SEM (cell line): Measurements from ENCODE around the genes ELAC2, CDRT15 and ZNF286A.

- PRO-cap = bidirectional peak, plus-strand start at chr17:13018257, minus-strand start at chr17:13017974
Observed at GRCh38 chr17:13017272-13018093, at the start of gene ELAC2. Gene ELAC2, minus strand, starts transcription at chr17:13018027.

DNA sequence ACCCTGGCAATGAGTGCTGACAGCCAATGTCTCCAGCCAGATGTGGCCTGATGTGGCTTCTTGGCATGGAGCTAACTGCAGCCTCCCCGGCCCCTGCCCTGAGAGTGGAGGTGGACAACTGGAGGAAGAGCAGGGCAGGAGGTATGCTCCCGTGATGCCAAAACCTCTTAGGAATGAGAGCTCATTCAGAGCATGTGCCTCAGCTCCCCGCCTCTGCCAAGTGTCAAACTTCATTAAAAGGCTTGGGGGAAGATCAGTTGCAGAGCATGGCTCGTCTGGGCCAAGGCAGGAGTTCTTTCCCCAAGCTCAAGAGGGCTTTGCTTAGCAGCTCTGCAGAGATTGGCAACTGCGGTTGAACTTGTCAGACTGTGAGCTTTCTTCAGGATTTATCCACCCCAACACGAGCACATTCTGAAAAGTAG is 248.2 kb downstream of the HS3ST3A1 start:
- PRO-cap = no peak

- PRO-cap = no peak
Observed at GRCh38 chr17:13562192-13562640, 39.5 kb downstream of the HS3ST3A1 start.

DNA sequence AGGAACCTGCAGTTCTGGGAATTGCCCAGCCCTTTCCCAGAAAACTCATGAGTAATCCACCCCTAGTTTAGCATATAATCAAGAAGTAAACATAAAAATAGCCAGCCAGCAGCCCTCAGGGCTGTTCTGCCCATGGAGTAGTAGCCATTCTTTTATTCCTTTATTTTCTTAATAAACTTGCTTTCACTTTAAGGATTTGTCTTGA is 37.5 kb upstream of the HS3ST3A1 start:
- PRO-cap = no peak

- PRO-cap = no peak
Observed at GRCh38 chr17:13751125-13751544, 149.4 kb upstream of the HS3ST3A1 start.

DNA sequence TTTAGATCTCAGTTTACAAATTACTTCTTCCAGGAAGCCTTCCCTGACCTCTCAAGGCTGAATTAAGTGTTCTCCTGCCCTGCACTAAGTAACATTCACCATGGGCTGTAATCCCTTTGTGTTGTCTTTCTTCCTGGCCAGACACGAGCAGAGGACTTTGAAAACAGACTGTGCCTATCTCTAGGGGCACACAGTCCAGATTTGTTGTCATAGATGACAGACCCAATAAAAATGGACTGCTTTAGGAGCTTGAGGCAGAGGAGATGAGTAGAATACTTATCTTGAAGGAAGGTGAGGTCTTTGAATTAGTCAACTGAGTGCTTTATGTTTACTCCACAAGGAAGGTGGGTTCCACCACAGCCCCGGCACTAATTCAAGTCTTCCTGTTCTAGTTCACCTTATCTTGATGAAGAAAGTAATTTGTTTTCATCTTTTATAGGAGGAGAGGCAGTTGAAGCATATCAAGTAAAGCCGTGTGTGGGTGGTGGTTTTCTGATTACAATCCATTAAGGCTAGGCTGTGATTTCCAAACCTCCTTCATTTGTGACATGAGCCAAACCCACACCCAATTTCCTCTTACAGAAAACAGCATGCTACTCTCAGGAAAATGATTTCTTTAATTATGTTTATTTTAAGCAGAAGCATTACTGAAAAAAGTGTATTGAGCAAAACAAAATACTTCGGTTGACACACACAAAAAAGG is 35.6 kb downstream of the CDRT15 start:
- PRO-cap = no peak

- PRO-cap = no peak
Observed at GRCh38 chr17:14236704-14236970, at the start of gene CDRT15. Gene CDRT15, minus strand, starts transcription at chr17:14236862.

DNA sequence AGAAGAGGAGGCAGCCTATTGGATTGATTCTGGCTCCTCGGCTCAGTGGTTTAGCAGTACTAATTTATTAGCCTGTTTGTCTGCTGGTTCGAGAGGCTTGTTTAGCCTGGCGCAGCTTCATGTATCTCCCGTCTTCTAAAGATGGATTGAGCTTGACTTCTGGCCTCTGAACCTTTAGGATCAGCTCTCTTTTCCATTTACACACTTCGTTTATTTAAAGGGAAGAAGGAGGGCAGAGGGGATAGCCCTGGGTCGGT is 20.3 kb downstream of the HS3ST3B1 start:
- PRO-cap = no peak

- PRO-cap = no peak
Observed at GRCh38 chr17:14518453-14518828, 217.6 kb downstream of the HS3ST3B1 start.

GRCh38 chr17:15261126-15262270 is 3.6 kb downstream of the PMP22 start:
- PRO-cap = no peak

GRCh38 chr17:15262384-15263036 is 2.6 kb downstream of the PMP22 start:
- PRO-cap = no peak

DNA sequence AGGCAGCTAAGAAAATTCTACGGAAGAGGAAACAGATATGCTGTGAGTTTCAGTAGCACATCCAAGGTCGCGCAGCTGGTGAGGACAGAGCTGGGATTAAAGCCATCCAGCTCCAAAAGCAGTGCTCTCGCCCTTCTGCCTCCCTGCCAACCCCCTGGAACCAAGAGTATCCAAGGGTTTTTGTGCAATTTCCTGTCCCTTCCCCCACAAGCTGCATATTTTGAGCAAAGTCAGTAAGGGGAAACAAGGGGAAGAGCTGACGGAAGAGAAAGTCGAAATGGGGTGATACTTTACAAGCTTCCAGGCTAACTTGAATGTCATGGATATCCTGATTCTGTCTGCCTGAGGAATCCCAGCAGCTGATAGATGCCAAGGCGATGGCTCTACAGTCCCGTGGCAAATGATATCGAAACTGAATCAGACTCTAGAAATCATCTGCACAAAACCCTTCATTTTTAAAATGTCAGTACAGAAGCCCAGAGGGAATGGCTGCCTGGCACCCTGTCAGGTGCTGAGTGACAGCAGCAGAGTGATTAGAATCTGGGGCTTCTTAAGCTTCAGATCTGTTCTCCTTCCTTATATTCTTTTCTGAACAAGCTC is 42.8 kb upstream of the TEKT3 start:
- PRO-cap = no peak

GRCh38 chr17:15414451-15415602 is 52.6 kb downstream of the CDRT4 start:
- PRO-cap = no peak

DNA sequence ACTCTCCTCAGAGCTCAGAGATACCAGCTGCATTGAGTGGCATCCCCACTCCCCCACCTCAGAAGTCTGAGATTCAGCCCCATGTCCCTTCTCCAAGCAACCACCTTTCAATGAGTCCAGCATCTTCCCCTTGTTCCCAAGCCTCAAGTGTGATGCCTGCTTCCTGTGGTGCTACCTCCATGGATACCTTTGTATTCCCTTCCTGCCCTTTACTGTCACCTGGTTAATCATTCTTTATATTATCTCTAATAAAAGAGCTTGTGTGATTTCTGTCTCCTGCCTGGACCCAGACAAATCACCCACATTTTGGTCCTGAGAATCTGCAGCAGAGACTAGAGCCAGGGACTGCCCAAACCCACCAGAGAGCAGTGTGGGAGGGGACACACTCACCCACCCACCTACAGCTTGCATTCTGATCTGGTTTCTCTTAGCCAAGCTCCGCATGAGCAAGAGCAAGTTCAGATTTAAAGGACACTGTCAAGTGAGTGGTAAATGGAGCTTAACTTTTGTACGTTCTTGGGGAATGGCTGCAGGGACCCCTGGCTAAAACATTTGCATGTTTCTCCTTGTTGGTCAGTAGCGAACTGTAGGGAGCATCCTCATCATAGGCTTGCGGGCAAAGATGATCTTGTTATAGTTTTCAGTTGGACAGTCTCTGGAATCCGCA is 30.1 kb downstream of the CDRT4 start:
- PRO-cap = no peak

GRCh38 chr17:15447901-15448701 is 19.3 kb downstream of the CDRT4 start:
- PRO-cap = no peak

DNA sequence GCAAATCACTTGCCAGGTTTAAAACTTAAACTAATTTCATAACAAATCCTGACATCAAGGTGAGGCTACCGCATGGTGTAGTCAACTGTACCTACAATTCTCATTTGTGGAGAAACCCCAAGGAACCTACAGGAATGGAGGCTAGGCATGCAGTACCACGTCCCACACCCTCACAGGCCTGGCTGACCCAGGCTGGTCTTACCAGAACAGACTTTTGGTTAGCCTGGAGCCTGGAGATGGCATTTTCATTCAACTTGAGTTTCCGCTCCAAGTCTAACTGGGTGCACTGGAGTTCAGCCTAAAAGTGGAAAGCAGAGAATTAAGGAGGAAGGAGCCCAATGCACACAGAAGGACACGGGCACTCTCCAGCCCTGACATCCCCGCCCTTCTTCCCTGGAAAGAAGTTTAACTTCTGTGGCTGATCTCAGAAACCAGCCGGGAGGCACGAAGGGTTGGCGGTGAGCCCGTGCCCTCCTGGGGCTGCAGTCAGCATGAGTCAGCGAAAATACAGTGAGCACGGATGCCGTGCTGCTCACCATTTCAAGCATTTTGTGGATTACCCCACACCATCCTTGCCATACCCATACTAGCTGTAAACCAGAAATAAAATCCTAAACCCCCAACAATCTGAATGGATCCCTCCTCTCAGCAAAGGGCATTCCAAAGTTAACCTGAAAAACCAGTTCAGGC is 23.2 kb upstream of the FBXW10B start:
- PRO-cap = no peak

- PRO-cap = no peak
Observed at GRCh38 chr17:15649559-15650624, 30.4 kb upstream of the FBXW10B start.

- PRO-cap = bidirectional peak, plus-strand start at chr17:15699759, minus-strand start at chr17:15699523
Observed at GRCh38 chr17:15699209-15700506, at the start of gene ZNF286A. Gene ZNF286A, plus strand, starts transcription at chr17:15699752.

GRCh38 chr17:15782786-15783291 is 50.8 kb downstream of the TBC1D26 start:
- PRO-cap = no peak

DNA sequence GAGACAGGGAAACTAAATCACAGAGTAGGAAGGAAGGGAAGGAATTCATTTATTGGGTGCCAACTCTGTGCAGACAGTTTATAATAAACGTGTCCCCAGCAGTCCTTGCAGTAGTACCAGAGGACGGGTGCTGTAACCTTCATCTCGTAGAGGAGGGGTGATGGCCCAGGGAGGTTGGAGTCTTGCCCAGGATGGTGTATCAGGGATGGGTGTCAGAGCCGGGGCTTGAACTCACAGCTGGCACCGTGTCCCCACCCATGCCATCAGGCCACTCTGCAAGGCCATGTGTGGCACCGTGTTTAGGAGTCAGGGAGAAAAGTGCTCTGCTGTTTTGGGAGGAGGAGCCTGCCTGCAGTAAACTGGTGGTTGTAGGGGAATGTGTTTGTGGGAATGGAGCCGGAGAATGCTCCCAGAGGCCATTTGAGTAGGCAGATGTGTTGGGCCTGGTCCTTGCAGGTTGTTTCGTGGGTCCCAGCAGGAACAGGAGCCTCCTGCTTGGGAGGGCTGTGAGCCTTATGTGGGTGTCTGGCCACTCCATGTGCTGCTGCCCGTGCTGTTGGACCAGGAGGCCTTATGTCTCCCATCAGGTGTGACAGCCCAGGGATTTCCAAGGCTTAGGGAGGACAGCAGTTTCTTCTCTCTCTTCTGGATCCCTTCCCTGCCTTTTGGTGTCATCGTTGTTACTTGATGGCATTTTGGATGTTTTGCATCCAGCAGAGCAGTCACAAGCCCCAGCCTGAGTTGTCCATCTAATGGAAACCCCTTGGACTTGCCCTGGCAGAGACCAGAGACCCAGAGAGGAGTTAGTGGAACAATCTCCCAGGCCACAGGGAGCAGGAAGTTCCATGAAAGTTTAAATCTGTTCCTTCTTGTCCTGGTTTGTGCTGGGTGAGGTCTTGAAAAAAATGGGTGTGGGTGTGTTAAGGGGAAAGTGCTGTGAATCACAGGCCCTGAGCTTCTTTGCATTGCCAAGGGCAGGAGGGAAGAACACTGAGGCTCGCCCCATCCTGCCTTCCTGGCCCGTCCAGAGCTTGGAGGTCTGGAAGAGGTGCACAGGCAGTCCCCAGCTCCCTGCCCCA is 2.0 kb downstream of the ADORA2B start:
- PRO-cap = no peak